ENCODE measurements around the genes MCHR2 and BVES.

DNA sequence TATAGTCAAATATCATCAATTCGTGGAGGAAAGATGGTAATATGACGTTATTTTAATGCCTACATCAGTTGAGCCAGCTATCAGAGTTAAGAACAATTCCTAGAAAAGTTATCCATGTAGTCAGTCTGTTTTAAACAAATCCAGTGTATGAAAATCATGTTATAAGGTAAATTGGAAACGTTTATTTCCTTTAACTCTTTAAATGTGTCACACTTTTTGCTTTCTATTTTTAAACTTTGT, 323 bp upstream of the TSTD3 start:
- PRO-cap, 4 experiments, result no peak in any of the 4 experiments
- RAMPAGE, long total RNA, 2 experiments, result no peak in any of the 2 experiments
- RRBS, result no CpG with 5 or more reads among the region's 3 CpGs

DNA sequence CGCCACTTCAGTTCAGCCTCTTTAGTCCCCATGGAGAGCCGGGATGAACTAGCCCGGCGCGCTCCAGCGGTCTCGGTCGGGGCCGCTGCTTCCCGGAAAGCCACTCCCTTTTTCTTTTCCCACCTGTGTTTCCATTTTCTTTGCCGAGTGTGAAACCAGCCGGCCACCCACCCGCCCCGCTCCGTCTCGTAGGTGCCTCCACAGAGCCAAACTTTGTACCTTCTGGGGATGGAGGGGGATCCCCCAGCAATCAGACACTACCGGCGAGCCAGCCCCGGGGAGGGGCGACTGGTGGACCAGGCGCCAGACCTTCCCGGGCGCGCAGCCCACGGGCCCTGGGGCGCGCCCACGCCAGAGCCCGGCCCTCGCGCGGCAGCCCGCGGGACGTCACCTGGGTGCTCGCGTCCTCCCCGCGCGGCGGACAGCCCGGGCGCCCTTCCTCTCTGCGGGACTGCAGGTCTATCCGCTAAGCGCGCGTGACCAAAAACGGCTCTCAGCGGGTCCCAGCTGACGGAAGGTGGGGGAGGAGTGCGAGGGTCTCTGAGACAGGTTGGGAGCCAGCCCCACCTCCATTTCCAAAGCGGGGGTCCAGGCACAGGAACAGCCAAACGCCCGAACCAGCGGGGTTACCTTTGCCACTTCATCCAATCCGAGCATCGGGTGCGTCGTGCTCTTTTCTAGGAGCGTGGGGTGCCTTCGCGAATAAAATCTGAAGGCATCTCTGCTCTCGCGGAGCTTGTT, at the start of gene MCHR2:
TSS of gene MCHR2 (minus strand) at position 679 of the 741 bp plus-strand sequence.
- PRO-cap, 4 experiments, result no peak in any of the 4 experiments
- RAMPAGE, long total RNA, 2 experiments, result no peak in any of the 2 experiments
- RRBS, result 3% methylated on average over 39 of the region's 65 CpGs

- PRO-cap, 4 experiments, result no peak in any of the 4 experiments
- RAMPAGE, long total RNA, 2 experiments, result no peak in any of the 2 experiments
- RRBS, result 10% methylated on average over 10 of the region's 27 CpGs
These were observed 5.8 kb downstream of the GRIK2 start for GRCh38 chr6:101399312-101399772.

GRCh38 chr6:101970090-101970419, 576.5 kb downstream of the GRIK2 start:
- PRO-cap, 4 experiments, result no peak in any of the 4 experiments
- RAMPAGE, long total RNA, 2 experiments, result no peak in any of the 2 experiments

DNA sequence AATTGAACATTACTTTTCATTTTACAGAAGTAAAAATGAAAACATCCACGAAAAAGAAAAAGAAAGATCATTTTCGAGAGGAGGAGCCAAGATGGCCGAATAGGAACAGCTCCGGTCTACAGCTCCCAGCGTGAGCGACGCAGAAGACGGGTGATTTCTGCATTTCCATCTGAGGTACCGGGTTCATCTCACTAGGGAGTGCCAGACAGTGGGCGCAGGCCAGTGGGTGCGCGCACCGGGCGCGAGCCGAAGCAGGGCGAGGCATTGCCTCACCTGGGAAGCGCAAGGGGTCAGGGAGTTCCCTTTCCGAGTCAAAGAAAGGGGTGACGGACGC, 370.4 kb downstream of the HACE1 start:
- PRO-cap, 4 experiments, result no peak in any of the 4 experiments
- RAMPAGE, long total RNA, 2 experiments, result no peak in any of the 2 experiments
- RRBS, result no CpG with 5 or more reads among the region's 21 CpGs

DNA sequence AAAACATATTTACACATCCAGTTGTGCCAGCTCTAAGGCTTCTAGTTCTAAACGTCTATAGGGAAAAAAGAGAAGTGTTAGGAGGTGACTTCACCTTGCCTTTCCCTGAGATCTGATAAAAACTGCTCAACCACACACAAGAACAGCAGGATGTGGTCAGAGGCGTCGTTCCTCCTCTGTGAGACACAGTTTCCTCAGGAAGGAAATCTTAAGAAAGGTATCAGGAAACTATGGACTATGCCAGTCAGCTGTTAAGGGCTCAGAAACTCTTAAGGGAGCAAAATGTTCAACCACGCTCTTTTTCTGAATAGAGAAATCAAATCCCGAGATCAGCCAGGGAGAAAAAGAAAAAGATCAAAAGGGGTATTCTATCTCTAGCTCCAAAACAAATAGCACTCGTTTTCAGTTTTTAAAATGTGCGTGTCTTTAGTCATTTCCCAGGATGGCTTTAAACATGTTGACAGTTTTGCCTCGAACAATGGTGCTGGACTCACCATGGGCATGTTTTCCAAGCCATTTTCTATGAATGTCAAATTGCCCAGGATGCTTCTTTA, 154.5 kb downstream of the HACE1 start:
- PRO-cap, 4 experiments, result peak in 3 of 4 experiments; most common plus-strand start position 212 of the sequence (in 1); most common minus-strand start position 114 of the sequence (in 2)
- RAMPAGE, long total RNA, 2 experiments, result no peak in any of the 2 experiments
- RRBS, result no CpG with 5 or more reads among the region's 8 CpGs

DNA sequence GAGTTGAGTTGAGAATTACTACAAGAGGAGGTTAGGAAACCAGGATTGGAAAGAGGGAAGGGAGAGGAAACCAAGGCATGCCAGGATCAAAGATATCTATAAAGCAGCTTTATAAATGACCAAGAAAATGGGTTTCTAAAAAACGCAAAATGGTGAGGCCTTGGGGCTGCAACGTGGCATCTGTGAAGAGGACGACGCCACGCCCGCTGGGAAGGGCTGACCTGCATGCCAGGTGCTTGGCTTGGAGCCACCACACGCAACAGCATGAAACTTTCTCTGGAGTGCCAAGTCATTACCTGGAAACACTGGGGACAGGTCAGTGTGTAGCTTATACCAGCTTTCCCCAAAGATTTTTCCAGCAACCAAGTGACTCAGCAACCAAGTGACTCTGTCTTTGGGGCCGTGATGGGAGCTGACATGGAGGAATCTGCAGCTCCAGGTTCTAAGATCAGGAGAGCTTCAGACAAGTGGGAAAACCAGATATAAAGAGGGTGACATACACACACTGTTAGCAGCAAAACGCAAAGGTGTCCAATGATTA, 39.6 kb downstream of the BVES start:
- PRO-cap, 4 experiments, result no peak in any of the 4 experiments
- RAMPAGE, long total RNA, 2 experiments, result no peak in any of the 2 experiments
- RRBS, result no CpG with 5 or more reads among the region's 9 CpGs

- PRO-cap, 4 experiments, result peak in 4 of 4 experiments; most common plus-strand start chr6:105136918 (in 1); most common minus-strand start chr6:105137157 (in 3)
- RAMPAGE, long total RNA, 2 experiments, result start-site peak on the plus strand in 1 of 2 experiments, at chr6:105137243-105137250 at its widest, 23 reads per replicate; start-site peak on the minus strand in 1 of 2 experiments, at chr6:105137107-105137111 at its widest, 21 reads per replicate
- RRBS, result 2% methylated on average over 41 of the region's 133 CpGs
These were observed at the start of gene BVES for GRCh38 chr6:105136386-105137422. Gene BVES, minus strand, starts transcription at chr6:105137157.

DNA sequence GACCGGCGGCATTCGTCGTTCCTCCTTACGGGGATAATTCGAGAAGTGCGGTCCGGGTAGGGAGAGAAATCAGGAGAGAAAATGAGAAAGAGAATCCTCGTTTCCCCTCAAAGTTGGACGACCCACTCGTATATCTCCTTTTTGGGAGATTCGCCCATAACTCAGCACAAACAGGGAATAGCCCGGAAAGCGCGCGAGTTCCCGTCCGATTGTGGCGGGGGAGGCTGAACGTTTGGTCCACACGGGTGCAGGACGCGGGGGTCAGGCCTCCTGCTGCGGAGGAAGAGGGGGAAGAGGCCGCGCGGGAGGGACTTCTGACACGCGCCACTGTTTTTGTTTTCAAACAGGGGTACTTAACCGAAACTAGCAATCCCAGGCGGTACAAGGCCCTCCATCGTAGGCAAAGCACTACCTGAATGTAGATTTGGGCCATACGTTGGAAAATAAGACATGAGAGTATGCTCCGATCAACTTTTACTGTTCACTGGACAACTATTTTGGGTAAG, 519 bp upstream of the BVES start:
- PRO-cap, 4 experiments, result no peak in any of the 4 experiments
- RAMPAGE, long total RNA, 2 experiments, result no peak in any of the 2 experiments
- RRBS, result no CpG with 5 or more reads among the region's 34 CpGs

DNA sequence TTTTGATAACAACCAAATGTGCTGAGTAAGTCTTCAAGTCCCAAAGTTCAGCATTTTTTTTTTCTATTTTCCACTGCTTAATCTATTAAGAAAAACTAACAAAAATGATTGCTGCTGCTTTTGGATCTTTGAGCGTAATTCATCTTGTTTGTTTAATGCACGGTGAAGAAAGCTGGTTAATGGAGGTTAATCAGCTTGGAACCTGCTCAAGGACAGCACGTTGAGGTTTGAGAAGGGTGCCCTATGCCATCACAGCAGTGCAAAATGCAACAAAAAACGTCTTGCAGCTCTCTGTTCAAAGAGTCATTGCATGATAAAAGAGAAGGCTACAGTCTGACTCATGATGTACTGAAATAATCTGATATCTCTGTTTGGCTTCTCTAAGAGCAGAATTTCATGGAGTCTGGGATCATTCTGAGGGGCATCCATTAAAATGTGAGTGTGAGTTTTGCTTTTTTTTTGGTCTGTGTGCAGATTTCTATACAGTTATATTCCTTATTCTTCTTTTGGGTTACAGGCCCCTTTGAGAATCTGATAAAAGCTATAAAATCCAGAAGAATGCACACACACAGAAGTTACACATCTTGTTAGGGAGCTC, 80.6 kb upstream of the PREP start:
- PRO-cap, 4 experiments, result peak in 2 of 4 experiments; most common plus-strand start position 389 of the sequence (in 2); most common minus-strand start position 278 of the sequence (in 1)
- RAMPAGE, long total RNA, 2 experiments, result no peak in any of the 2 experiments
- RRBS, result no CpG with 5 or more reads among the region's 4 CpGs

DNA sequence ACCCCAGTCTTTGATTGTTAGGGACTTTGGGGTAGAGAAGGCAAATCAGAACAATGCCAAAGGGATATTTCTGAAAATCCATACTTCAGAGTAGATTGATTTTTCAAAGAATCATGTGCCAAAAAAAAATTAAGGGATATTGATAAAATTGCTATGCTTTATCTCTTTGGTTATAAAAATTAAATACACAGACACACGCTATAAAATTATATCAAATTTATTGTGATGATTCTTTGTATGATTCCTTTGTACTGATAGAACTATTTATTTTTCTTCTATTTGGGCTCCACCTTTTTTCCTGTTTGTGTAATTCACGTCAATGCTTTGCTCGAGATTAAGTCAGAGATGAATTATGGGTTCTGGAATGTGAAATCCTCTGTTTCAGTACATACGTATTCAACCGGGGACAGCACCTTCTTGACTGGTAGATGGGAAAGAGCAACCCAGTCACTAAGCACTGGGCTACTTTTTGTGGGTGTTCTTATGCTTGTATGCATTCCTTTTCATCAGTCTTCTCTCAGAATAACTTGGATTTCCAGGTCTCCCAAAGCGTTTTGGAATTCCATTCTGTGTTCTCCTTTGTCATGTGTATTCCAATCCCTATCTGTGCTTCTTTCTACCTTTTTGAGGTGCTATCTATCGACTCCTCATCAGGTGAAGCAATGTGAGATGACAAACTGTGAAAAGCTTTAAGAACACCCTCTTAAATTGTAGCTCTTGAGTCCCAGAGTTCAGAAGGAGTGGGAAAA, 197.4 kb upstream of the PREP start:
- PRO-cap, 4 experiments, result no peak in any of the 4 experiments
- RAMPAGE, long total RNA, 2 experiments, result no peak in any of the 2 experiments
- RRBS, result no CpG with 5 or more reads among the region's 7 CpGs

- PRO-cap, 4 experiments, result no peak in any of the 4 experiments
- RAMPAGE, long total RNA, 2 experiments, result no peak in any of the 2 experiments
- RRBS, result no CpG with 5 or more reads among the region's 4 CpGs
These were observed 241.1 kb upstream of the PREP start for GRCh38 chr6:105643910-105644382.

DNA sequence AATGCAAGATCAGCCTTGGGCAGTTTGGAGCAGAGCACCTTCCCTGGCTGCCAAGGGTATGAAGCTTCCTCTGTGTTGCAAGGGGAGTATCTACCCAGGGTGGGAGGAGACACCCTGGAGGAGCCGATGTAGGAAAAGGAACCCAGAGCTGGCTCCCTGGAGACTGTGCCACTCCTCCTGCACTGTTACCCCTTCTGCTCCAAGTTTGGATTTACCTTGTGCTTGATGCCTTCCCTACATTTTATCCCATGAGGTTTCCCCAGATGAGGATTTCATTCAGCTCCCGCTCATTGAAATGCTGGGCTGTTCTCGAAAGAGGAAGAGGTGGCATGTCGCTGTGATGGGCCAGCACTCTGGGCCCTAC, 299.6 kb upstream of the PRDM1 start:
- PRO-cap, 4 experiments, result no peak in any of the 4 experiments
- RAMPAGE, long total RNA, 2 experiments, result no peak in any of the 2 experiments
- RRBS, result no CpG with 5 or more reads among the region's 4 CpGs

DNA sequence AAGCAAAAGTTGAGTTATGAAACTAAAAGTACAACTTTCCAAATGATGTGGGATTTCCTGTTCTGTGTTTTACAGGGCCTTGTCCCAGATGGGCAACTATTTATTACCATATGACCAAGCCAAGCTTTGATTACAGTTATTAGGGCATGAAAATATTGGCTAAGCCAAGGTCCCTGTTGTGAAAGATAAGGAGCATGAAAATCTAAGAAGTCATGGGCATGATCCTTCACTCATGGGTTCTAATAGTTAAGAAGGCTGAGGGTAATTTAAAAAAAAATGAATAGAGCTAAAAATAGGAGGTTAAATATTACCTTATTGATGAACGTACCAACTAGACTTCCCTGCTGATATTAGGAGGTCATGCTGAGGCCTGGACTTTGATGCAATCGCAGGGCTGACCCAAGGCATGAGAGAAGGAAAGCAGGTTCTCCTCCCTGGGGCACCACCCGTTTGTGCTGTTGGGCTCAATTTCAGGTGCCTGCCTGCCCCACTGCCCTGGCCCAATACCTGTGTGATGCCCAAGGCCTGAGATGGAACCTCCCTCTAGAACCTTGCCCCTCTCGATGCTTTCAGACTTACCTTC, 294.3 kb upstream of the PRDM1 start:
- PRO-cap, 4 experiments, result no peak in any of the 4 experiments
- RAMPAGE, long total RNA, 2 experiments, result no peak in any of the 2 experiments
- RRBS, result no CpG with 5 or more reads among the region's 4 CpGs

DNA sequence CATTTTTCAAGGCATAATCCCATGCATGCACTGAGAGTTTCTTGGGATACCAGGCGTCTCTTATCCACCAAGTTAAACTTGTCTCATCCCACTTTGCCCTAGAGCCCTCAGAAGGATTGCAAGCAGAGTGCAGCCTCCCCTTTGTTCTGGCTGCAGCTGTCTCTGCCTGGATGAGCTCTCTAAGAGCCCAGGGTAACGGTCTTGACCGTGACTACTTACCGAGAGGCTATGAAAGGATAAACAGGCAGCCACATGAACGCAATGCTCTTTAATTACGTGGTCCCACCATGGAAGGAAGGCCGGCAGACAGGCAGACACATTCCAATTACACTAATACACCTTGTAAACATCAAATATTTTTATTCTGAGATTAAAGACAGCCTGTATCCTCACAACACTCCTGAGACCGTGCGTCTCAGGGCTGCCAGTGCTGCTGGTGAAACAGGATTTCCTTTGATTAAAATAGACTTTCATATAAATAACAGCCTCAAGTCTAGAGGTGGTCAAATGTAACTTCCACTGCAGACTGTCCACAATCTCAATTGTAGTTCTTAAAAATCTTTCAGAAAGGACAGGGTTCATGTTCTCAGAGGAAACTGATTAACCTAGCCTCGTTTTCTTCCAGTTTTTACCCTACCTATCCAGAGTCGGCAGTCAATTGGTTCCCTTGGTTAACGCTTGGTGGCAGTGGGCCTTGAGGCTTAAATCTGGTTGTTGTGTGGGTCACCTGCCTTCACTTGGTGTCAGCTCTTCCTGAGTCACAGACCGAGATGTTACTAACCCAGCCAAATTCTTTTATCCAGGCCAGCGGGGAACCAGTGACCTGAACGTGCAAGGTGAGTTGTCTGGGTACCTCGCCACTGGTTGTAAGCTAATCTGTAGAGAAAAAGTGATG, 209.9 kb upstream of the PRDM1 start:
- PRO-cap, 4 experiments, result no peak in any of the 4 experiments
- RAMPAGE, long total RNA, 2 experiments, result no peak in any of the 2 experiments
- RRBS, result no CpG with 5 or more reads among the region's 16 CpGs

GRCh38 chr6:106100822-106101221, 14.7 kb downstream of the PRDM1 start:
- PRO-cap, 4 experiments, result no peak in any of the 4 experiments
- RAMPAGE, long total RNA, 2 experiments, result no peak in any of the 2 experiments
- RRBS, result no CpG with 5 or more reads among the region's 7 CpGs

- PRO-cap, 4 experiments, result no peak in any of the 4 experiments
- RAMPAGE, long total RNA, 2 experiments, result no peak in any of the 2 experiments
- RRBS, result no CpG with 5 or more reads among the region's 2 CpGs
These were observed 54.6 kb downstream of the ATG5 start for GRCh38 chr6:106270768-106271476.

GRCh38 chr6:106509933-106510994, 119.0 kb downstream of the RTN4IP1 start:
- PRO-cap, 4 experiments, result no peak in any of the 4 experiments
- RAMPAGE, long total RNA, 2 experiments, result no peak in any of the 2 experiments
- RRBS, result no CpG with 5 or more reads among the region's 61 CpGs

DNA sequence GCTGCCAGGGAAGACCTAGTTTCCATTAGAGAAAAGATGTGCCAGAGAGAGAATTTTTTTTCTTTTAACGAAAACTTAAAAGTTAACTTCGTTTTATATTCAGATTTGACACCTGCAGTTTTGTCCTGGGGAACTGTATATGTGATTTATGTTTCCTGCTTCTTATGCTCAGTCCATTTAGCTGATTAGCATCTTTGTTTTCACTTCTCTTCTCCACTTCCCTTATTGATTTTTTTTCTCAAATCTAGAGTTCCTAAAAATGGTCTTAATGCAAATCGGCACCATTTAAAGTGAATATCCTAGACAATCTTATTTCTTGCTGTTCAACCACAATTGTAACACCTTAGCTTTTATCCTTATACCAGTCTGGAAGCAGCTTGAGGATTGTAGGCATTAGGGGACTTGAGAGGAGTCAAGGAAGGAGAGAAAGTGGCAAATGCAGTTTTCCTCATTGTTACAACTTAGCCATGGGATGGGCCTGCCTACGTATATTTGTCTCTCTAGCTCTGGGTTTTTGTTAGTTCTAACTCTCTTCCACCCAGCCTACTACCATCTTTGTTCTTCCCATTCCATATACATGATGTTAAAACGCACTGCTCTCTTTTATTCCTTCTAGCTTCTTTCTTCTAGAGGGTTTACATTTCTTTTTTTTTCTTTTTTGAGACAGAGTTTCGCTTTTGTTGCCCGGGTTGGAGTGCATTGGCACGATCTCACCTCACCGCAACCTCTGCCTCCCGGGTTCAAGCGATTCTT, 8.5 kb downstream of the QRSL1 start:
- PRO-cap, 4 experiments, result no peak in any of the 4 experiments
- RAMPAGE, long total RNA, 2 experiments, result no peak in any of the 2 experiments
- RRBS, result no CpG with 5 or more reads among the region's 11 CpGs

GRCh38 chr6:106666567-106667302, 37.4 kb downstream of the QRSL1 start:
- PRO-cap, 4 experiments, result no peak in any of the 4 experiments
- RAMPAGE, long total RNA, 2 experiments, result no peak in any of the 2 experiments
- RRBS, result no CpG with 5 or more reads among the region's 7 CpGs

Data from uterus (tissue), 7 donors.